ENCODE measurements around the gene MRPS15.

GRCh38 chr1:35808258-35808960 lies 593 bp downstream of the AGO4 start:
- PRO-cap, result bidirectional peak, plus-strand start at chr1:35808459, minus-strand start at chr1:35808418

DNA sequence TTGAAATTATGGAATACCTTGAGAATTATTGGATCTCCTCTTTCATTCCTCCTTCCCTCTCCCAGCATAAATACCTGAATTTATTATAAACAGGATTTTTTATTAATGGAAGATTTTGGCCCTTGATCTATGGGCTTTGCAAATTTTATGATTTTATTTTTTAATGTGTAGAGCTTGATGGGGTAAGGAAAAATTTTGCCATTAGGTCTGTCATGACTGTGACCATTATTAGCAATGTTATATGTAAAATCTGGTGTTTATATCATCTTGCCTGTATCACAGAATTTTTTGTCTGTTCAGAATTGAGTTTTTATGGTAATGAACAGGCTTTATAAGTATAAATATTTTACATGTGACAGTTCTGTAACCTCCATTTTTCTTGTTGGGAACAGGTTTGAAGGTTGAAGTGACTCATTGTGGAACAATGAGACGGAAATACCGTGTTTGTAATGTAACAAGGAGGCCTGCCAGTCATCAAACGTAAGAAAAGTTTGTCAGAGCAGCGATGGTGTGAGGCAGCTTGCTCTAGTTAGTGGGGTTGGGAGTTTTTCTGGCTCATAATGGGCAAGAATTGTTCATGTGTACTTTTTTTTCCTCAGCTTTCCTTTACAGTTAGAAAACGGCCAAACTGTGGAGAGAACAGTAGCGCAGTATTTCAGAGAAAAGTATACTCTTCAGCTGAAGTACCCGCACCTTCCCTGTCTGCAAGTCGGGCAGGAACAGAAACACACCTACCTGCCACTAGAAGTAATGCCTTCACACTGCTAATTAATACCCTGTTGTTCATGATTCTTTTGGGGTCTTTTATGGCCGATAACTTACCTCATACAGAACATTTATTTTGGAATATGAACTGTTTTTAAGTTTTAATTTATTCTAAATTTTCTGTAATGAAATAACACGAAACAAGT lies 75.3 kb upstream of the TEKT2 start:
- PRO-cap, result no peak

DNA sequence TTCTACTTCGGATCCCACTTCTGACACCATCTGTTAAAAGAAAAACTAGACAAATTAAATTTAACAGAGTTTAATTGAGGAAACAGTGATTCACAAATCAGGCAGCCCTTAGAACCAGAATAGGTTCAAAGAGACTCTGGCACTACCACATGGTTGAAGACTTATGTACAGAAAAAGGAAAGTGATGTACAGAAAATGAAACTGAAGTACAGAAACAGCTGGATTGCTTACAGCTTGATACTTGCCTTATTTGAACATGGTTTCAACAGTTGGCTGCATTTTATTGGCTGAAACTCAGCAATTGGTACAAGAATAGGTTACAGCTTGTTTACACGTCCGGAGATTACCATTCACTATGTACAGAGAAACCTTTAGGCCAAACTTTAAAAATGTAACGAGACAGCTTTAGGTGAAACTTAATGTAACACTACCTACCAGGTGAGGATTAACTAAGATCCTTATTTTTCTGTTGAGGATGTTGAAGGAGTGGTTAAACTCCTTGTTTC lies 60.5 kb upstream of the TEKT2 start:
- PRO-cap, result no peak

DNA sequence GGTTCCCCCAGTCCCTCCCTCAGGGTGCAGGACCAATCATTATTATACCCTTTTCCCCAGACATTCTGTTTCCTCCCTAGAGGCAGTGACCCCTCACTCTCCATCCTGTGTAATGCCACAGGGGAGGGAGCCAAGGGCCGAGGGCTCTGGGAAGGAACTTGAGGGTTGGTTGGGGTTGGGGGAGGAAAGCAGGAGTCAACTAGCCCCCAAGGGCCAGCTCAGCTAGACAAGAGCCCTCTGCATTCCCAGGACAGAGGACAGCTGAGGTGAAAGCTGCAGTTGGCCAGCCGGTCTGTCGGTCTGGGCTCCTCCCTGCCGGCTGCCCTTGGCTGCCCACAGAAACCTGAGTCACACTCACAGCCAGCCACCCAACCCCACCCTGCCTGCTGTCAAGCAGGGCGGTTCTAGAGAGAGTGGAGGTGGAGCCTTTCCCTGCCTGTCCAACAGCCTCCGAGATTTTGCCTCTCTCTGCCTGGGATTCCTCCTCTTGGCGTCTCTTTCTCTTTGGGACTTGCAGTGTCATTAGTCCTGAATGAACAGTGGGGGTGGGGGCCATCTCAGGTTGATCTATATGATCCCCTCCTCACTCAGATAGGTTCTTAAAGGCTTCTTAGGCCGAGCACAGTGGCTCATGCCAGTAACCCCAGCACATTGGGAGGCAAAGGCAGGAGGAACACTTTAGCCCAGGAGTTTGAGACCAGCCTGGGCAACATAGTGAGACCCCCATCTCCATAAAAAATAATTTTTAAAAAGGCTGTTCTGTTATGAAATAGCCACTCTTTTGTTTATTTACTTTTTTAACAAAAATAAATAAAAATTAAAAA lies 1.6 kb upstream of the TRAPPC3 start:
- PRO-cap, result bidirectional peak, plus-strand start at position 463 of the sequence, minus-strand start at position 302 of the sequence

DNA sequence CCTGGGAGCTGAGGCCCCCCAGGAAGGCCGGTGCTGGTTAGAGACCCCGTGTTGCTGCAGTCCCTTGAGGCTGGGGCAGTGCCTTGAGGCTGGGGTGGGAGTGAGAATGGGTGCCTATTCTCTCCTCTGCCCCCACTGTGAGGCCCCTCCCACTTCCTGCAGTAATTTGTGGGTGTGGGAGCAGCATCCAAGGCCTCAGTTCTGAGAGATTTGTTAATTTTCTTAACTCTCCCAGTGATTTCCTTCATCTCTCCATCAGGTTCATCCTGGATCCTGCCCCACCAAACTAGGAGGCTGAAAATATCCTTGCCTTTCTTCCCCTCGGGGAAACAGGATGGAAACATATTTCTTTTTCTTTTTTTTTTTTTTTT lies 2.6 kb upstream of the TRAPPC3 start:
- PRO-cap, result no peak

DNA sequence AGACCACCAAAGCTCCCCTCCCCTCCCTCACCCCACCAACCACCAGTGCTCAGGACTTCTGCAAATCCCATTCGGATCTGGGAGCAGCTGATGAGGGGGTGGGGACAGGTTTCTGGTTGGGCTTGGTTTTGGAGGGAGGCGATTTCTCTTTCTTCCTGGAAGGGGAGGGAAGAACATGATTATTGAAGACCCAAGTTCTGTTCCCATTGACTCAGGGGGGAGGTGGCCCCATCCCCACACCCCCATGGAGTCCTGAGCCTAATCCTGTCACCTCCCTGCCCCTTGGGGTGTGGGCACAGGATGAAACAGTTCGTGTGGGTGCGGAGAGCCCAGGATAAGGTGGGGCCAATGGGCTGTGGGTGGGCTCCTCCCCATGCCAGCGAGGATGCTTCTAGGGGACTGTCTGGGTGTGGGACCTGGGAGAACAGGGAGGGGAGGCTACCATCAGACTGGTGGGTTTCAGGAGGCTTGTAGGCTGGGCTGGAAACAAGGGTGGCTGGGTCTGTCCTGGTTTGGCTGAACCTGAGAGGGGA lies 1.5 kb downstream of the MAP7D1 start:
- PRO-cap, result no peak

DNA sequence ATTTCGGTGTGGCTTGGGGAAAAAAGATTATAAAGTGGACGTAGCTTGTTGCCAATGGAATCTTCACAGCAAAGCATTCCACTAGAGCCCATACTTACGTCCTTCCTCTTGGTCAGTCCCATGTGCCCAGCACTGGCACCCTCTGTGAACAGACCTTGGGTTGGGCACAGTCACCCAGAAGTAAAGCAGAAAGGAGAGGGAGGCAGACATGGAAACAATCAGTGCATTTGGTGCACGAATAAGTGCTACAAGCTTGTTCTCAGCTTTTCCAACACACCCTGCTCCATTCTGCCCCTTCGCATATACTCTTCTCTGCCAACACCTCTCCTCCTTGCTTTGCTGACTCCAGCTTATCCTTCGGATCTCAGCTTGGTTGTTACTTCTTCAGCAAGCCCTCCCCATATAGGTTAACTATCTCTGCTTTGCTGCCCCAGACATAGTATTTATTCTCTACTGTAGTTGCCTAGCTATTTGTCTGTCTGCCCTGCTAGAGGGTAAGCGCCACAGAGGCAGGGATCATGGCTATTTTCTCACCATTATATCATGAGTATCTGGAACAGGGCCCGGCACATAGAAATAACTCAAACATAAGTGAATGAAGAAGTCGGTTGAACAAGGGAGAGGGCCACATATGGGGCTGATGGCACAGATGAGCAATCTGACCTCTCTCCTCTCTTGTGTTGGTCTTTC lies 14.5 kb downstream of the MAP7D1 start:
- PRO-cap, result no peak

GRCh38 chr1:36175115-36175861 lies 19.3 kb downstream of the MAP7D1 start:
- PRO-cap, result unidirectional peak, plus-strand start at chr1:36175700

- PRO-cap, result no peak
Measured at GRCh38 chr1:36187732-36188451, 31.9 kb downstream of the MAP7D1 start.

GRCh38 chr1:36243188-36243766 lies 19.0 kb downstream of the THRAP3 start:
- PRO-cap, result no peak

- PRO-cap, result no peak
Measured at GRCh38 chr1:36296441-36296815, 9.7 kb upstream of the SH3D21 start.

DNA sequence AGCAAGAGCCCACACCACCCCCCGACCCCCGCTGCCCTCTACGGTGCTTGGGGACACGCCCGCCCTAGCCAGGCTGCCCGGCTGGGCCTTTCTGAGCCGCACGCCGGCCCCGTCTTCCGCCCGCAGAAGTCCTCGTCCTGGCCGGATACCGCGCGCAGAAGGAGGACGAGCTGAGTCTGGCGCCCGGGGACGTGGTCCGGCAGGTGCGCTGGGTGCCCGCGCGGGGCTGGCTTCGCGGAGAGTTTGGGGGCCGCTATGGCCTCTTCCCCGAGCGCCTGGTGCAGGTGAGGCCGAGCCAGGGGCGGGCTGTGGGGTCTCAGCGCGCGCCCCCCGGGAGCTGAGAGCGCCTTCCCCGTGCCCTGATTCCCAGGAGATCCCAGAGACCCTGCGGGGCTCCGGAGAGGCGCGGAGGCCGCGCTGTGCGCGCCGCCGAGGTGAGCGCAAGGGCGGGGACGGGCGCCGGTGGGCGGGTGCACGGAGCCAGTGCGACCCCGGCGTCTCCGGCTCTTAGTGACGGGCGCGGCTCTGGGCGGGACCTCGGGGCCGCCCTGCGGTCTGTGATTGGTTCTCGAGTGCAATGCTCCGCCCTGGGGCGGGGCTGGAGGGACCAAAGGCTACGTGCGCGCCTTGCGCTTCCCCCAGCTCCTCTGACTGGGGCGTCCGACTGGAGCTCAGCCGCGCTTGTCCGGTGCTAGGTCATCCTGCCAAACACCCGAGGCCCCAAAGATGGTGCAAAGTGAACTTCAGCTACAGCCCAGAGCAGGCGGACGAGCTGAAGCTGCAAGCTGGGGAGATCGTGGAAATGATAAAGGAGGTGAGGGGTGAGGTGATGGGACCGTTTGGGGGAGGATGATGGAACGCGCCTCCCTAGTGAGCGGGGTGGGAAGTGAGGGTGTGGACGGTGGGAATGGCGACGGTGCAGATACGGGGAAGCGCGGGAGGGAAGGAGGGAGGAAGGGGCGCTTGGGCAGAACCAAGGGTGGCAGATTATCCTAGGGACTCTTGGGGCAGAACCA lies 612 bp downstream of the SH3D21 start:
- PRO-cap, result bidirectional peak, plus-strand start at position 650 of the sequence, minus-strand start at position 509 of the sequence

DNA sequence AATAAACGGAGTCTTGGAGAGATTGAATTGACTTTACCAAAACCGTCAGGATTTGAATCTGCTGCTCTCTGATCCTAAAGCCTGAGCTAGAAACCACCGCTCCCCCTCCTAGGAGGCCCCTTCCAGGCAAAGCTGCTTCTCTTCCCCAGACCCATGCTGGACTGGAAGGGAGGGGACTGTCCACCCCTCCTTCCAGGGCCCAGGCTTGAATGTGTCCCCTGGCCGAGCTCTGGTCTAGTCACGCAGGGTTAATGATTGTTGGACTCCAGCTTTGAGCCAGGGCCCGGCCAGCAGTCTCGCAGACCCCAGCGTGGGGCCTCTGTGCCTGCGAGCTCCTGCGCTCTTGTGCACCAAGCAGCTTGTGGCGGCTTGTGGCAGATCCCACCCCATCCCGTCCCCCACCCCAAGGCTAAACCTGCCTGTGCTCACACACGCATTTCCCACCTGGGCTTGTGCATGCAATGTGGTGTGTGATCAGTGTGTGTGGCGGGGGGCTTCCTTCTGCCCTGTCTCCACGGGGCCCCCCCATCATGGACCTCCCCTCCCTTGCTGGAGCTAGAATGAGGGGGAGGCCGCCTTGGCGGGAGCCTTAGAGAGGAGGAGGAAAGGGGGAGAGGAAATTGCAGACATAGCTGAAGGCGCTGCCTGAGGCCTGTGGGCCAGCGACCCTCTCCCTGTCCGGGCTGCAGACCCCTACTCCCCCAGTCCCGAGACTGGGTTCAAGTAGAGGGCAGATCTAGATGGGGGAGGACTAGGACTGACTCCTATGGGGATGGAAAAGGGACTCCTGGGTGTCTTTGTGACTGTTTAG lies 704 bp upstream of the EVA1B start:
- PRO-cap, result no peak

- PRO-cap, result no peak
Measured at GRCh38 chr1:36328598-36329161, 5.2 kb upstream of the EVA1B start.

DNA sequence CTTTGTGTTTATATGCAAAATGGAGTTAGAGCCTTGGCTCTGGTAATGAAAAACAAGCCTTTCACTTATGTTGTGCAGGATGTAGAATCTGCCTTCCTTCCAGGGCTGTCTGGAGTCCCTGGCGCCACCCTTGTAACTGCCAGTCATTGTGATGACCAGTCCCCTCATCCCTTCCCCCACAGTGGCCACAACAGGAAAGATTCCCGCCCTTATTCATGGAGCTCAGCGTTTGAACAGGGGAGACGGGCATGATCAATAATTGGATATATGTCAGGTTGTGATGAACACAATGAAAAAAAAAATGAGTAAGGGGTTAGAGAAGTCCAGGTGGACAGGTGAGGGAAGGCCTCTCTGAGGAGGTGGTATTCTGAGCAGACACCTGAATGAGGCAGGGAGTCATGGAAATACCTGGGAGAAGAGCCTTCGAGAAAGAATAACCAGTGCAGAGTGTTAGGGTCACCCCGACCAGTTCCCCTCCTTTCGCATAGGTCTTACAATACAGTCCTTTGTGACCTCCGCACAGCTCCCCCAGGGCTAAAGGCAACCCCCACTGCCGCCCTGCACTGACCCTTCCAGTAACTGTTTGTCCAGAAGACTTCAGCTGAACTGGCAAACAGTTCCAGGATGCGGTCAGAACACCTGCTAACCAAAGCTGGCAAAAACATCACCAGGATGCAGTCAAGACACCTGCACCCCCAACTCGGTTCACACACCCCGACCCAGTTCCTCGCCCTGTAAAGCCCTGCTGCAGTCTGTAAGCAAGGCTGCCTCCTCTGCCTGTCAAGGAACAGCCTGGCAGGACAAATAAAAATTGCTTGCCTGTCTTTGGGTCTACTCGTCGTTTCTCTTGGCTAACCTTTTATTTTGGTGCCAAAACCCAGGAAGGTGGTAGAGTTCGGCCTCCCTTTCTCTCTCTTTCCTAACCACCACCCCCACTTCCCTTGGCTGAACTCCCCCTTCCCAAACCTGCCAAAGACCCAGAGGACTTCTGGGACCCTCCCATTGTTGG lies 6.3 kb upstream of the EVA1B start:
- PRO-cap, result no peak

GRCh38 chr1:36361193-36361485 lies 24.6 kb downstream of the STK40 start:
- PRO-cap, result no peak

DNA sequence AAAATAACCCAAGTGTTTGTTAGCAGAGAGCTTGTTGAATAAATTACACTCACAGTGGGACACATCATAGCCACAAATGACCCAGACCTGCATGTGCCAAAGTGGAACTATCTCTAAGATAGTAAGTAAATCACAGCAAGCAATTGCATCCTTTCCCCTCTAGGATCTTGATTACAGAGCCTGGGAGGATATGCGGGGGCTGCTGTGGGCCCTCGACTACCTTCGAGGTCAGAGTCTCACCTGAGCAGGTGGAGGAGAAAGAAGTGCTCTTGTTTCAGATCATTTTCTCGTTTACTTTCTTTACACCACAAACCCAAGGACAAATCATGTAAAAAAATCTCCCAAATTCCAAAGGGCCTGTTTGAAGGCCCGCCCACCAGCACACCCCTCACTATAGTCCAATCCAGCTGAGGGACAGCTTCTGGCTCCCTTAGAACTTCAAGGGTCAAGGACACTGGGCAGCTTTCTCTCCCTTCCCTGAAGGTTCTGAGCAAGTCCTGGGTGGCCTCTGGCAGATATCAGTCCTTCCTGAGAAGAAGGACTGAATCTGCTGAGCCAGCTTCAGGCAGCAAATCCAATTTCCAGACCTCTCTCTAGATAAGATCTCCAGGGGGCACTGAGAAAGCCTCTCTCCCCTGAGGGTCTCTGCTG lies 5.6 kb downstream of the STK40 start:
- PRO-cap, result no peak

- PRO-cap, result unidirectional peak, plus-strand start at chr1:36385118; unidirectional peak, plus-strand start at chr1:36385194
Measured at GRCh38 chr1:36384809-36385547, 746 bp downstream of the STK40 start.

DNA sequence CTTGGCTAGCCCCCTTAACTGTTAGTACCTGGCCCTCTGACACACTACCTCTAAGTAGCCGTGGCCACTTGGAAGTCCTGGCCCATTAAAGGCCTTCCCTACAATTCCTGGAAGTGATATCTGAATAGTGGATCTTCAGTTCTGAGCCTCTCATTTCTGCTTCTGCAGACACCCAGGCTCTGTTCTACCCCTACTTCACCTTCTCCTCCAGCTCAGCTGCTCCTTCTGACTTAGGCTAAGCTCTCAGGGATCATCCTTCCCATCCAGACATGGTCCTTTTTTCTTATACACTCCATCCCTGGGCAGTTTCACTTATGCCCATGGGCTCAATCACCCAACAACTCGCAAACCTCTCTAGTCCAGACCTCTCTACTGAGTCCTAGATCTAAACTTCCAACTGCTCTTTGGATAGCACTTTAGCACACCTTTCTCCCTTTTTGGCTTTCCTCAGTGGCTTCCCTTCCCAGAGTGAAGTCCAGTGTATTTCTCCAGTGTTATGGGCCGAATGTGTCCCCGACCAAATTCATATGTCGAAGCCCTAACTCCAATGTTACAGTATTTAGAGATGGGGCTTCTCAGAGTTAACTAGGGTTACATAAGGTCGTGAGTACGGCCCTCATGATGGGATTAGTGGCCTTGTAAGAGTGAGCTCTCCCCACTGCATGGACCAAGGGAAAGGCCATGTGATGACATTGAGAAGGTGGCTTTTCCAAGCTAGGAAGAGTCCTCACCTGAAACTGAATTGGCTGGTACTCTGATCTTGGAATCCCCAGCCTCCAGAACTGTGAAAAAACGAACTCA lies 3.9 kb upstream of the OSCP1 start:
- PRO-cap, result no peak

DNA sequence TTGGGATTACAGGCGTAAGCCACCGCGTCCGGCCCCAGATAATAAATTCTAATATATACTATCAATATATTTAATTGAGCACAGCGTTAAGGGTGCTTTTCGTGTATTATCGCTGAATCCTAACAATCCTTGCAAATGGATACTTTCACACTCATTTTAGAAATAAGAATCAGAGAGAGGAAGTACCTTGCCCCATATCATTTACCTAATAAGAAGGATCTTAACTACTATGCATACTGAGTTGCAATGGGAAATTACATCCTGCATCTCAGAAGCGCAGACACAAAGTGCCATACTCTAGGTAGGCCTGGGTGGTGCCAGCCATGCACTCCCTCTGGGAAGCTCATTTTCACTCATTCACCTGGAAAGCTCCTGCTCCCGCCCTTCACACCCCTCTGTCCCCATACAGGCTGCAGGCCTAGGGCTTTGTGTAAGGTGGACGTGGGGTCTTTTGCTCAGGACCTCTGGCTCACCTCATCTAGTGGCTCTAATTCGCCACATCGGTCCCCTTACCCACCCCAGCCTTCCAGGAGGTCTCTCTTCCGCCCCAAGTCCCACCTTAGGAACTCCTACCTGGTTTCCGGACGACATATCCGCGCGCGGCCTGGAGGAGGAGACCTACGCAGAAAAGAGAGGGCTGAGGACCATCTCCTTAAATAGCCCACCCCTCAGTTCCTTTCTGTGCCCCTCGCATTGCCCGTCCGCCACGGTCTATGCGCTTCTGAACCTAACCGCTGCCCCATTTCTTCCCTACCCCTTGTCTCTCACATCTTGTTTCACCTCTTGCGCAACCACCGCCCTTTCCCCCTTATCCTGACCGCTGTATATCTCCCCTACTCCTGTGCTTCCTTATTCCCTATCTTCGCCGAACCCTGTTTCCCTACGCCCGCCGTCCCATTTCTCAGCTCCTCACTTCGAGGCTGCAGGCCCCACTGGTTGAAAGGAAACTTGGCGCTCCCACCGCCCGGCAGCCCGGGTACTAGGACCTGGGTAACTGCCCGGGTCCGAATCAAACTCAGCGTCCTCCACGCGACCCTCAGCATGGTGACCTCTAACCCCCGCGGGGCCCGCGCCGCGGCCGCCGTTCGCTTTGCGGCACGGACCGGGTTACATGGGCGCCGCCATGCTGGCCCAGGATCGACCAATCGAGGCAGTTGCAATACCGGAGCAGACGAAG lies at the start of gene MRPS15:
MRPS15 (minus strand) TSS at position 1,152 of the 1,177 bp plus-strand sequence.
- PRO-cap, result bidirectional peak, plus-strand start outside the sequence, minus-strand start at position 1,147 of the sequence